Measurements from ENCODE around the genes KCNK6 and CATSPERG.

- RRBS = no CpG with 5 or more reads among the region's 19 CpGs
These were observed 118.1 kb downstream of the SIPA1L3 start for GRCh38 chr19:38024904-38025696.

DNA sequence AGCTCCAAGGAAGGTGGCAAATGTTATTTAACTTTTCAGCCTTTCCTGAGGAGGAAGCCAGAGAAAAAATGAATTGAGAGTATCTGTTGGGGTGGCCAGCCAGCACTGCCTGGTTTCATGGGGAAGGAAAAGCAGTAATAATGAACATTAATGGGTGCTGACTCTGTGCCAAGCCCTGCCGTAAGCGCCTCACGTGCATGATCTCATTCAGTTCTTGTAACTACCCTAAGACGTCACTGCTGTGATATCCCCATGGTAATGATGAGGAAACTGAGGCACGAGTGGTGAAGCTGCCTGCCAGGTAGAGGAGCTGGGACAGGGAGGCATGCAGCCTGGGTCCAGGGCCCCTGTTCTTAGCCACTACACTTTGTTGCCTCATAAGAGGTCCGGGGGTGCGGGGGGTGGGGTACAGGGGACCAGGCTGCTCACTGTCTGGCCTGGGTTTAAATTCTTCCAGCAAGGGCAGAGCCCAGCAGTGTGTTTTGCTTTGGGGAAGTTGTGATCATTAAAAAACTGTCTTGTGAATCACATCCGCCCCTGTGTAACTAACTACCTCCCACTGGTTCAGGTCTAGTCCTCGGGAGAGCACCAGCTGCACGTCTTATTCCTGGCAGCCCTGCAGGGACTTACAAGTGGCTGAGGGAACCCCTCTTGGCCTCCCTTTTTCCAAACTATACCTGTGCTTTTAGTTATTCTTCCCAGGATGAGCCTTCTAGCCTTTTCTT, 127.3 kb downstream of the SIPA1L3 start:
- RRBS = no CpG with 5 or more reads among the region's 10 CpGs

DNA sequence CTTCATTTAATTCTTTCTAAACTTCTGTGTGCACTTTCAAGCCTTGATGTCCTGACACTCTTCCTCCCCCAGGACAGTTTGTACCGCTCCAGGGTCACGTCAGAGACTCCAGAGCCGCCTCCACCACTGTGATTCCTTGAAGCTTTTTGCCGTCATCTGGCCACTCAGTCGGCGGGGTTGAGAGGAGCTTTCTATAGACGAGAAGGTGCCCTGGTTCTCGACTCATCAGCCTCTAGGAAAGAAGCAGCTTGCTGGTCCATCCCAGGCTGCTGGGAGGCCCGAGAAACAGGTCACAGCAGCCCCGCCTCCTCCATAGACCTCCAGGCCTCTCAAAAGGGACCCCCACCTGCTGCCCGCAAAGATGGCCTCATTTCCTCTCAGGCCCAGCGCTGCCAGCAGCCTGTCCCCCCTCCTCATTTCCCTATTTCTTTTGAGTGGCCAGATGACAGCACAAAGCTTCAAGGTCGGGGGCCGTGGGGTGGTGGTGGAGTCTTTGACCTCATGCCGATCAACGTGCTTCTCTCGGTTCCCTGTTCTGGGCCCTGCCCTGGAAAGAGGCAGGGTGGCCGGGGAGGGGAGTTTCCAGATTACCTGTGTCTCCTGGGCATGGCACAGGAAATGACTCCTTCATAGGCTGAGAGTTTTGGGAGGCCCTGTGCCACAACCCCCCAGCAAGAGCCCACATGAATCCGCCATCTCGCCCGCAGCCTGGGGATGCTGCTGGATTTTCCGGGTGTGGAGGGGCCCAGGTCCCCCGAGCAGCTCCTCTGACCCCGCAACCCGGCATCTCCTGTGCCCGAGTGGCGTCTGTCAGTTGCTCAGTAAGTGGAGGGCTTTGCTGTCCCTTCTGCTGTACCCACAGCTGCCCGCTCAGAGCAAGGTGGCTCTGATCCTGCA, 139.2 kb downstream of the SIPA1L3 start:
- RRBS = 16% methylated on average over 4 of the region's 28 CpGs

GRCh38 chr19:38079998-38080413, 144.0 kb downstream of the DPF1 start:
- RRBS = no CpG with 5 or more reads among the region's 1 CpG

DNA sequence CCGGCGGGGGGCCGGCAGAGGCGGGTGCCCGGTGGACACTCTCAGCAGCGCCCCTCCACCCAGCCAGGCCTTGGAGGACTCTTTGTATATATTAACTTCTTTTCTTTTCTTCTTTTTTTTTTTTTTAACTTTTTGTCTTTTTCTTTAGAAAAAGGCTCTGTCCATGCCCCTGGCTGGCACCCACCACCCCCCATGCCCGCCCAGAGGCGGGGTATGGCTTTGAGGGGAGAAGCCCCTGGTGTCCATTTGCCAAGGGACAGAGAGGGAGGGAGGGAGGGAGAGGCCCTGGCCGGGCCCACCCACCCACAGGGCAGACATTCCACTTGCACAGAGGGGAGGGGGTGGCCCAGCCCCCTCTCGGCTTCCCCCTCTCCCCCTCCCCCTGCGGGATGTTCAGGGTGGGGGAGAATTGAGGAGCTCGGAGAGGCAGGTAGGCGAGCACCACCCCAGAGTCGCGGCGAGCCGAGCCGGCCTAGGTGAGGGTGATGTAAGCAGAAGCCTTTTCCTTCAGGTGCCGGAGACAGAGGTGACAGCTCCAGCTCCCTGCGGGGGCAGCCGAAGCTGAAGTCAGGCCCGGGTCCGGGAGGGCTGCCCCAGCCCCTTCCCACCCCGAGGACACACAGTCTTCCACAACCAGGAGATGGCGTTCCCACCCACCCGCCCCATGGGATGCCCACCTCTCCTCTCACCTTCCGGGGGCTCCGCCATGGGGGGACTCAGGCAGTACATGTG, 12.3 kb downstream of the DPF1 start:
- RRBS = 40% methylated on average over 4 of the region's 28 CpGs

DNA sequence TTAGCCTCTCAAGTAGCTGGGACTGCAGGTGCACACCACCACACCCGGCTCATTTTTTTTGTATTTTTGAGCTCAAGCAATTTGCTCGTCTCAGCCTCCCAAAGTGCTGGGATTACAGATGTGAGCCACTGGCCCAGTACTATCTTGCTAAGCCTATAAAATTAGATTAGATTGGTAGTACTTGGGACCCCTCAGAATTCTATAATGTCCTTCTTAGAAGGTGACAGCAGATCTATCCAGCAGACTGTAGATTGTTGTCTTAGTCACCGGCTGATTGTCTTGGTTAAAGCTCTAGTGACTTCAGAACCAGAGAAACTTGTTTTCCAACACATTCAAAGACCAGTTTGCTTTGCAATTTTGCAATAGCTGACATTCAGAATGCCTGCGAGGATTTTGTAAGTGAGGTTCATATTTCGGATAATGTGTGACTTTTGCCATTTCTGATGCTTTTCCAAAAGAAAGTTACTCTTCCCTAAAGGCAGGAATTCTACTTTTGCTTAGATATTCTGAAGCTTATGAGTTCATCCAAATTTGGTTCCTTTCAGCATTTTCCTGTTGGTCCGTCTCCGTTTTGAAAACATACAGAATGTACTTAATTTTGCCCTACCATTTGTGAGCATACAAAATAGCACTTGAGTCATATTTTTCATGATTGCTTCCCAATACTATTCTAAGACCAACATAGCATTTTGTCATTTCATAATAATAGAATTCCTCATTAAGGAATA, 13.2 kb downstream of the SPINT2 start:
- RRBS = no CpG with 5 or more reads among the region's 7 CpGs

GRCh38 chr19:38284263-38284745, 19.7 kb upstream of the C19orf33 start:
- RRBS = no CpG with 5 or more reads among the region's 7 CpGs

DNA sequence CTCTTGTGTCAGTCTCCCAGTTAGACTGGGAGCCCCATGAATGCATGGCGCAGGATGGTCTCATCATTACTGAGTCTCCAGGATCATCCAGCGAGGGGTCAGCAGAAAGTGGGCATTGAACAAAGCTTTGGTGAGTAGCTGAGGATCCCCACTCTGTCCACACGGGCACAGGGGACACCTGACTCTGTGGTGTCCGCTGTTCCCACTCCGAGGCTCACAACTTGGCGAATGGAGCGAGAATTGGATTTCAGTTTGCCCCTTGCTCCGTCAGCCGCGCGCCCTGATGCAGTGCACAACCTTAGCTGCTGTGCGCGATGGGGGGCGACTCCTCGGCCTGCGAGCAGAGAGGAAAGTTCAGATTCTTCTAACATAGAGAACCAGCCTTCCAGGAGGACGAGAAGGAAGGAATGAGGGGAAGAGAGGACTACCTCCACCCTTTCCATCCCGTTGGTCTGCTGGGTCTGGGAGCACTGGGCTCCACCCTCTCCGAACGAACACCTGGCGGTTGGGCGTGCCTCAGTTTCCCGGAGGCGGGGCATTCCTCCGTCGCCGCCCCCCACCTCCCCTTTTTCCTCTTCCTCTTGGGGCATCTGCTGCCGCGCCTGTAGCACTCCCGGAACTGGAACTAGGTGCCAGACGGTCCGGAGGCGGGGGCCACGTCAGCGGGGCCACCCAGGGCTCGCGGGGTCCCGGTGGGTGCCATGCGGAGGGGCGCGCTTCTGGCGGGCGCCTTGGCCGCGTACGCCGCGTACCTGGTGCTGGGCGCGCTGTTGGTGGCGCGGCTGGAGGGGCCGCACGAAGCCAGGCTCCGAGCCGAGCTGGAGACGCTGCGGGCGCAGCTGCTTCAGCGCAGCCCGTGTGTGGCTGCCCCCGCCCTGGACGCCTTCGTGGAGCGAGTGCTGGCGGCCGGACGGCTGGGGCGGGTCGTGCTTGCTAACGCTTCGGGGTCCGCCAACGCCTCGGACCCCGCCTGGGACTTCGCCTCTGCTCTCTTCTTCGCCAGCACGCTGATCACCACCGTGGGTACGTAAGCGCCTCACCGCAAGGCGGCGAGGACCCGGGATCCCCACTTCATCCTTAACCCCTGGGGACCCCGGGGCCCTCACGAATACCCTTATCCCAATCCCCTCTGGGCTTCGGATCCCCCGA, at the start of gene KCNK6:
Gene KCNK6 (plus strand): TSS at position 596 of the 1,149 bp plus-strand sequence.
- RRBS = 1% methylated on average over 14 of the region's 90 CpGs

DNA sequence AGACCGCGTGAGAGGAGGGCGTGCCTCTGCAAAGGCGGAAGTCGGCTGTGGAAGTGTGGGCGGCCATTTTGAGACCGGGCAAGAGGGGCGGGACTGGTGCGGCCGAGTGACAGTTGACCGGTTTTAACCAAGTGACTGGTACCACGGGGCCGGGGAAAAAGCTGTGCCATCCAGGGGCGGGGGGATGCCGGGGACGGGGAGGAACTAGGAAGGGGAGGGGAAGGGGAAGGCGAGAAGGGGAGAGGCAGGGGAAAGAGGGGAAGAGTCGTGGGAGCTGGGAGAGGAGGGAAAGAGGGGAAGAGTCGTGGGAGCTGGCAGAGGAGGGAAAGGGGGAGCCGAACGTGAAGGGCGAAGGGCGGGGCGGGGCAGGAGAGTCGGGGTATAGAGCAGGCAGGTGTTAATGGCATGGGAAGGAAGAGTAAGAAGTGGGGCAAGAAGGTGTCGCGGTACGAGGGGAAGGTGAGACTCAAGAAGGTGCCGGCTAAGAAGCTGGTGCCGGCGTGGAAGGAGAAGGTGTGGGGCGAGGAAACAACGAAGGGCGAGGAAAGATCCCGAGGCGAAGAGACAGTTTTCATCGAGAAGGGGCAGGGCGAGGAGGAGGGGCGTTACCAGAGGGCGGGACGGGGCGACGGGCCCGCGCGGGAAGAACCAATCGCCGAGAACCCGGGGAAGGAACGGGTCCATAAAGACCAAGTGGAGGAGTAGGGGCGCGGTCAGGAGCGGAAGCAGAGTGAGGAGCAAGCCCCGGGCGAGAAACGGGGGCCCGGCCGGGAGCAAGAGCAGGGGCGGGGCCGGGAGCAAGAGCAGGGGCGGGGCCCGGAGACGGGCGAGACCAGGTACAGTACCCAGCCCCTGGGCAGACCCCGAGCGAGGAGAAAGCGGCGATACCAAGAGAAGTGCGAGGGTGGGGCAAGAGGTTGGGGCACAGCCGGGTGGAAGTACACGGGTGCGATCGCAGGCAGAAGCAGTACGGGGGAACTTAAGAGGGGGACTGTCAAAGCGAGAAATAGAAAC, at the start of gene CATSPERG:
Gene CATSPERG (plus strand): TSS at position 93 of the 1,014 bp plus-strand sequence.
- RRBS = under 1% methylated on average over 7 of the region's 75 CpGs

- RRBS = 1% methylated on average over 11 of the region's 30 CpGs
These were observed 630 bp downstream of the FAM98C start for GRCh38 chr19:38403539-38403907.

GRCh38 chr19:38515108-38515474, 81.6 kb downstream of the RYR1 start:
- RRBS = no CpG with 5 or more reads among the region's 20 CpGs

DNA sequence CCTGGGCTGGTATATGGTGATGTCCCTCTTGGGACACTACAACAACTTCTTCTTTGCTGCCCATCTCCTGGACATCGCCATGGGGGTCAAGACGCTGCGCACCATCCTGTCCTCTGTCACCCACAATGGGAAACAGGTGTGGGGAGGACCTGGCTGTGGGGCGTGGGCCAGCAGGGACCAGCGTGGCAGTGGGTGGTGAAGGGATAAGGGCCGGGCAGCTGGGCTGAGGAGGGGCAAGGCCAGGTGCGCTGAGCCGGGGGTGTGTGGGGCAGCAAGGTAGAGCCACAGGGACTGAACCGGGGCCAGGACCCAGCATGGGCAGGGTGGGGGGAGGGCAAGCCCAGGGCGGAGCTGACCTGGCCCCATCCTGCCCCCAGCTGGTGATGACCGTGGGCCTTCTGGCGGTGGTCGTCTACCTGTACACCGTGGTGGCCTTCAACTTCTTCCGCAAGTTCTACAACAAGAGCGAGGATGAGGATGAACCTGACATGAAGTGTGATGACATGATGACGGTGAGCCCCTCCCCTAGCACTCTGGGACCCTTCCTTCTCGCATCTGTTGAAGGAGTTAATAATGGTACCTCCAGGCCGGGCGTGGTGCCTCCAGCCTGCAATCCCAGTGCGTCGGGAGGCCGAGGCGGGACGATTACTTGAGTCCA, 37.6 kb downstream of the MAP4K1 start:
- RRBS = 87% methylated on average over 3 of the region's 25 CpGs

DNA sequence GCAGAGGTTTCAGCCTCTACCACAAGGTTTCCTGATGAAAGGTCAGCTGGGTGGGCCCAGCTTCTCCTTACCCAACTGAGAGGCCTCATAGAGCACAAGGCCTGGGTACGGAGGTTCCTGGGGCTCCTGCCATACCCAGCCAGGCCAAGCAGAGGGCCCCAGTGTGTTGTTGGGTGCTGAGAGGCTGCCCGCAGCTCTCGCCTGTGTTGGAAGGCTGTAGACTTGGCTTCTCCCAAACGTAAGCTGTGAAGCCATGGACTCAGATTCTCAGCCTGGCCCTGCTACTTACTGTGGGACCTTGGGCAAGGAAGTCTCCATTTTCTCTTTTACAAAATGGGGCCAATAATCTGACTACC, 28.2 kb downstream of the ACTN4 start:
- RRBS = no CpG with 5 or more reads among the region's 4 CpGs

DNA sequence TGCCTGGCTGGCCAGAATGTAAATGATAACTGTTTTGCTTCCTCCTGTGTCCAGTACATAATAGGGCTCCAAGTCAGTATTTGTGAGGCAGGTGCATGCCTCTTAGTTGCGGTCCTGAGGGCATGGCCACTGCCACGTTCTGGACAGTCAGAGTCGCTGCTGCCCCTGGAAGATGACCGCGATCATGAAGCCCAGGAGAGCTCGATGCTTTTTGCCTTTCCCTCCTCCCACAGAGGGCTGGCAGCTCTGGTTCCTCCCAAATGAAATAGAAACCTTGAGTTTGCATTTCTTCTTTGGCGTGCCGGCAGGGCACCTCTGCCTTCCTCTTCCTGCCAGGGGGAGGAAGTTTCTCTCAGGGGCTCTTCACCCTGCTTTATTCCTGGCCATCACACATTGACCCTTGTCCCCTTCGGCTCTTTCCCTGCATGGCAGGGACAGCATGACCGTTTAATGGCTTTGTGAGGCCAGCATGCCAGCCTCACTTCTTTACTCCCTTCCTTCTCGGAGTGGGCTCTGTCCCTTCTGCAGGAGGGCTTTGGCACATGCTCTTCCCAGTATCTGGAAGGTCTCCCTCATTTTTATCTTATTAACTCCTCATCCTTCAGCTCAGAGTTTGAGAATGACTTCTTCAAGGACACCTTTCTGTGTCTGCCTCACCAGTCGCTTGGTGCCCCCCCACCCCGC, 47.9 kb downstream of the ACTN4 start:
- RRBS = no CpG with 5 or more reads among the region's 13 CpGs

DNA sequence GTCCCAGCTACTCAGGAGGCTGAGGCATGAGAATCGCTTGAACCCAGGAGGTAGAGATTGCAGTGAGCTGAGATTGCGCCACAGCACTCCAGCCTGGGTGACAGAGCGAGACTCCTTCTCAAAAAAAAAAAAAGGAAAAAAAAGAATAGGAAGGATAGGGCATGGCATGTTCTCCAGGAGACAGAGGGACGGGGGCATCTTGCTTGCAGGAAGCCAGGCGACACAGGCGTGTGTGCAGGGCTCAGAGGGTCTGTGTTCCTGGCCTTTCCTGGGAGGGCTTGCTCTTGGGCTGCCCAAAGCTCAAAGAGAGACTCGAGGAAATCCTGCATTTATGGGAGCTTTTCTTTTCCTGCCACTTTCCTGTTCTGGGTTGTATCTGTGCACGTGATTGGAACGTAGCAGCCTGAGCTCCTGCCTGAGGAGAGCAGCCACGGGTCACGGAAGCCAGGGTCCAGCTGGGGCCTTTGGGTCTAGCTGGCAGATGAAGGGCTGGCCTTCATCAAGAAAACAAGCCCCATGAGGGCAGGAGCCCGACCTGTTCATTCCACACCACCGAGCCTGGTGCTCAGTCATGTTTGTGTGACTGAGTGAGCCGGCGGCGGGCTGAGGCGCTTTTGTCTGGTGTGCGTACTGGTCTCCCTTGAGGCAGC, 44.5 kb downstream of the CAPN12 start:
- RRBS = no CpG with 5 or more reads among the region's 18 CpGs

DNA sequence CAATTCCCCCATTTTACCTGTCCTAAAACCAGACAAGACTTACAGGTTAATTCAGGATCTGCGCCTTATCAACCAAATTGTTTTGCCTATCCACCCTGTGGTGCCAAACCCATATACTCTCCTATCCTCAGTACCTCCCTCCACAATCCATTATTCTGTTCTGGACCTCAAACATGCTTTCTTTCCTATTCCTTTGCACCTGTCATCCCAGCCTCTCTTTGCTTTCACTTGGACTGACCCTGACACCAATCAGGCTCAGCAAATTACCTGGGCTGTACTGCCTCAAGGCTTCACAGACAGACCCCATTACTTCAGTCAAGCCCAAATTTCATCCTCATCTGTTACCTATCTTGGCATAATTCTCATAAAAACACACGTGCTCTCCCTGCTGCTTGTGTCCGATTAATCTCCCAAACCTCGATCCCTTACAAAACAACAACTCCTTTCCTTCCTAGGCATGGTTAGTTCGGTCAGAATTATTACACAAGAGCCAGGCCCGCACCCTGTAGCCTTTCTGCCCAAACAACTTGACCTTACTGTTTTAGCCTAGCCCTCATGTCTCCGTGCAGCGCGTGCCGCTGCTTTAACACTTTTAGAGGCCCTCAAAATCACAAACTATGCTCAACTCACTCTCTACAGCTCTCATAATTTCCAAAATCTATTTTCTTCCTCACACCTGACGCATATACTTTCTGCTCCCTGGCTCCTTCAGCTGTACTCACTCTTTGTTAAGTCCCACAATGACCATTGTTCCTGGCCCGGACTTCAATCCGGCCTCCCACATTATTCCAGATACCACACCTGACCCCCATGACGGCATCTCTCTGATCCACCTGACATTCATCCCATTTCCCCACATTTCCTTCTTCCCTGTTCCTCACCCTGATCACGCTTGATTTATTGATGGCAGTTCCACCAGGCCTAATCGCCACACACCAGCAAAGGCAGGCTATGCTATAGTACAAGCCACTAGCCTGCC, 8.7 kb upstream of the CAPN12 start:
- RRBS = no CpG with 5 or more reads among the region's 16 CpGs

DNA sequence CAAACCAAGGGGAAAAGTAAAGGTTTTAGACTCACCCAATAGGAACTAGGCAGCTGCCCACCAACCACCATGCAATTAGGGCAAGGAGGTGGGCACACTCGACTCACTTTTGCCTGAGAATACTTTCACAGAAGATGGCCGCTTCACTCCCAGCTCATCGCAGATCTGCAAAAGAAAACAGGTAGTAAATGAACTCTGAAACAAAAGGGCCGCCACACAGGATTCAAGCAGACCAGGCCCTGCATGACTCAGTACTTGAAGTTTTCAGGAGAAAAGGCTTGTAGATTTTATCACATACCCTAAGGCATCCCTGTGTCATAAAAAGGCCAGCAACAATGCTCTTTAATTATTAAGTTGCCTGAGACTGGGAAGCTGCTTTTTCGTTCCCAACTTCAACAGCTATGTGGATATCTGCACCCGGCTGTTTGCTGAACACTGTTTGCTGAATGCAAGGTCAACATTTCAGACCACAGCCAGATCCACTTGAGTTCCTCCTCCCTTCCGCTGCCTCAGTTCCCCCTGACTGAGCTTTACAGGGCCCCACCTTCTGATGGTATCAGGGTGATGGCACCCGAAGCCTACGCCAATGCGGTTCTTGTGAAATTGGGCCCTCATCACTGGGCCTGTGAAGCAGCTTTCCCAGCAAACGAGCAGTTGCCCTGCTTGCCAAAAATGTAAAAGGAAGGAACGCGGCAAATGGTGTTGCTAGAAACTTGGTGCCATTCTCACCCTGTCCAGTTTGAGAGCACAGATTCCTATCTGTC, 6.1 kb upstream of the ECH1 start:
- RRBS = no CpG with 5 or more reads among the region's 13 CpGs

DNA sequence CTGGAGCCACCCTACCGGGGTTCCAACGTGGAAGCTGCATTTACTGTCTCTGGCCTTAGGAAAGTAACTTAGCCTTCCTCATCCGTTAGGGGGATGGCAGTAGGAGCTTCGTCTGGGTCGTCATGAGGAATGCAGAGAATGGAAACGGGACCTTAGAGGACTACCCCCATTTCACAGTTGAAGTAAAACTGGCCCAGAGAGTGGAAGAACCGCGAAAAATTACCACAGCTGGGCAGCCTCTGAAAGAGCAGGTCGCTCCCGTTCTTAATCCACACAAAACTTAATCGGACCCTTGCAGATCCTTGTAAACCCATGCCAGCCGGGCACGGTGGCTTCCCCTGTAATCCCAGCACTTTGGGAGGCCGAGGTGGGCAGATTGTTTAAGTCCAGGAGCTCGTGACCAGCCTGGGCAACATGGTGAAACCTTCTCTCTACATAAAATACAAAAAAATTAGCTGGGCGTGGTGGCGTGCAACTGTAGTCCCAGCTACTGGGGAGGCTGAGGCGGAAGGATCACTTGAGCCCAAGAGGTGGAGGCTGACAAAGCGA, 3.1 kb upstream of the HNRNPL start:
- RRBS = no CpG with 5 or more reads among the region's 19 CpGs

GRCh38 chr19:38859635-38860351, 10.0 kb upstream of the HNRNPL start:
- RRBS = no CpG with 5 or more reads among the region's 22 CpGs

DNA sequence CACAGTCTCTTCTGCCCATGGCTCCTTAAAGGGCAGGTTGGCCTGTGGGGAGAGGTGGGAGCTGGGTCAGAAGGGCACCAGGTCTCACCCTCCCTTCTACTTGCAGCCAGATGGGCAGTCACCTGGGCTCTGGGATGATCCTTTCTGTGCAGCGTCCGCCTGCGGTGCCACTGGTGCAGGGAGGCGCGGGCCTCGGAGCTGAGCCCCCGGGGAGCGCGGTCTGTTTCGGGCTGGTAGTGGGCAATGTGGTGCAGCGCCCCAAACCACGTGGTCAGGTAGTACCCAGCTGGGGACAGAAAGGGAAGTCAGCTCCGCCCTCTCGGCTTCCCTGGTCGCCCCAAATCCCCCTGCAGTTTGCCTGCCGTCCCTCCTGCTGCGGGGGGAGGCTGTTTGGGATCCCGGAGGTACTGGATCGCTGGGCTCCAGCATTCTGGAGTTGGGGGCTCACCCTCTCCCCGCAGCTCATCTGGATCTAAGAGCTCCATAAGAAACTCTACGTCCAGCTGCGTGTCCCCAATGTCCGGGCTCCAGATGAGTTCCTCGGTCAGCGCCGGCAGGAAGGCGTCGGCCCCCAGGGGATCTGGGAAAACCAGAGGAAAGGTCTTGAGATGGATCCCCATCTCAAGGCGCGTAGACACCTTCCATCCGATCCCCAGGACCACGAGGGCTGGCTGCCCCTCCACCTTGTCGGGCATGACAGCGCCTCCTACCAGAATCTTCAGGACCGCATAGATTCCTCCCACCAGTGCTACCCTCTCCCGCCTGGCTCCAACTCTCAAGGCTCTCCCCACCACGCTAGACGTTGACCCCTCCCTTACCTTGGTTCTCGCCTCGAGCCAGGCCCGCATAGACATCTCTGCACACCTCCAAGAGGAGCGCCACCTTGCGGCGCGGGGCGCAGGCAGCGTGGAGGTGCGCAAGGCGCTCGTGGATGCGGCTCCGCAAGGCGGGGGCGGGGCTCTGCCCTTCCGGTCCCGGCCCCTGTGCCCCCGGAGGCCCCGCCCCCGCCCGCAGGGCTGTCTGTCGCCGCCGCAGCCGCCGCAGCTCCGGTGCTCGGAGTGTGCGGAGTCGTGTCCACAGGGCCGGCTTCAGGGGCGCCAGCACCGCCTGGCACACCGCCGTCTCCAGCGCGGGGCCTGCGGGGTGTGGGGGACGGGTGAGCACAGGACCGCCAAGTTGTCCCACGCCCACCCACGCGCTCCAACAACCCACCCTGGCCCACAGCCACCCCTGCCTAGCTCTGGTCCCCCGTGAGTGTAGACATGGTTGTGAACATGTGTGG, 8.5 kb downstream of the RINL start:
- RRBS = 3% methylated on average over 9 of the region's 83 CpGs

Data from GM12892 (cell line).